ENCODE measurements around a stretch of chr18.

DNA sequence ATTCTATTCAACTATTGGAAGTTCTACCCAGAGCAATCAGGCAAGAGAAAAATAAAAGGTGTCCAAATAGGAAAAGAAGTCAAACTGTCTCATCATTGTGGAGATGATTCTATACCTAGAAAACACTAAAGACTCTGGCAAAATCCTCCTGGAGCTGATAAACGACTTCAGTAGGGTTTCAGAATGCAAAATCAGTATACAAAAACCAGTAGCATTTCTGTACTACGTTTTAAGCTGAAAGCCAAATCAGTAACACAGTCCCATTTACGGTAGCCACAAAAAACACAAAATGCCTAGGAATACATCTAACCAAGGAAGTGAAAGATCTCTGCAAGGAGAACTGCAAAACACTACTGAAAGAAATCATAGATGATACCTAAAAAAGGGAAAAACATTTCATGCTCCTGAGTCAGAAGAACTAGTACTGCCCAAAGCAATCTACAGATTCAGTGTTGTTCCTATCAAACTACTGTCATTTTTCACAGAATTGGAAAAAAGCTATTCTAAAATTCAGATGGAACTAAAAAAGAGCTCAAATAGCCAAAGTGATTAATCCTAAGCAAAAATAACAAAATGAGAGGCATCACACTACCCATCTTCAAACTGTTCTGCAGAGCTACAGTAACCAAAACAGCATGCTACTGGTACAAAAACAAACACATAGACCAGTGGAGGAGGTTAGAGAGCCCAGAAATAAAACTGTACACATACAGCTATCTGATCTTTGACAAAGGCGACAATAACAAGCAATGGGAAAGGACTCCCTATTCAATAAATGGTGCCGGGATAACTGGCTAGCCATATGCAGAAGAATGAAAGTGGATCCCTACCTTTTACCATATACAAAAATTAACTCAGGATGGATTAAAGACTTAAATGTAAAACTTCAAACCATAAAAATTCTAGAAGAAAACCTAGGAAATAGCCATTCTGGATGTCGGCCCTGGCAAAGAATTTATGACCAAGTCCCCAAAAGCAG, 80.2 kb downstream of the SMCHD1 start:
- PRO-cap: no peak
- RAMPAGE, long total RNA, 4 experiments: no peak in any of the 4 experiments

- PRO-cap: no peak
- RAMPAGE, long total RNA, 4 experiments: no peak in any of the 4 experiments
Measured at GRCh38 chr18:2901270-2902144, 54.7 kb downstream of the EMILIN2 start.

- PRO-cap: no peak
- RAMPAGE, long total RNA, 4 experiments: no peak in any of the 4 experiments
Measured at GRCh38 chr18:2913246-2913955, 66.6 kb downstream of the EMILIN2 start.

GRCh38 chr18:2913956-2914671, 67.3 kb downstream of the EMILIN2 start:
- PRO-cap: no peak
- RAMPAGE, long total RNA, 4 experiments: no peak in any of the 4 experiments

DNA sequence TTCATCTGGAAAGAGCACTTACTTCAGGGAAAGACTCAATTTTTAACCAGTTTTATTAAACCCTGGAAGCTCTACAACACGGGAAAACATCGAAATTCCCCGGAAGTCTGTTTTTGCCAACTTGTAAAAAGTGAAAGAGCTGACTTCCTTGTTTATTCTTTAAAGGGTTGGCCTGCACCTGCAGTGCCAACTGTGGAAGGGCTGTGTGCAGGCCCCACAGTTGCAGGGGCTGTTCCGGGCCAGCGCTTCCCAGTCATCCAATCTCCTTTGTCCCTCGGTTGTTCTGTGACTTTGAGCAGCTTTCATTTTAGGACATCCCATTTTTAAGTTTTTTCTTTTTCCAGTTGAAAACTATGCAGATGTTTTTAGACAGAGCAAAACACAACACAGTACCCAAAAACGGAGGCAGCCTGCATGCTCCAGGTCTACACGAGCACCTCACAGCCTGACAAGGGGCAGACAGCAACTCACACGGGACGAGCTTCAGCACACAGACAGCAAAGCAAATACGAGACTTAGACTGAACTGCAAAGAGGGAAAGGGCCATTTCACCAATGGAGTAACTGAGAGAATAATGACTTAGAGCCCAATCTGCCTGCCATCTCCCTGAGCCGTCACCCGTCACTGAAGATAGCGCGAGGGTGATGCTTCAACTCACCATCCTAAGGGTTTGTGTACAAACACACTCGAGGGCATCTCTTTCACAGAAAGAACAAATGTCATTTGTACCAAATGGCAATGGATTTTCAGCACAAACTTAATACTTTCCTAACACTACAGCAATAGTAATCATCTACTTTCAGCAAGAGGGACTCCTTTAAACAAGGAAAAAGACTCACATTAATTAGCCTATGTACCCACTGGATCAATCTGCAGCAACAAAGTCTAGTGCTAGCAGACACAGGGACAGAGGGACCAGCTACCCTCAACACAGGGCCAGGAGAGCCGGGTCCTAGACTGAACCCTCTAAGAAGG, 70.7 kb downstream of the EMILIN2 start:
- PRO-cap: no peak
- RAMPAGE, long total RNA, 4 experiments: no peak in any of the 4 experiments

- PRO-cap: no peak
- RAMPAGE, long total RNA, 4 experiments: no peak in any of the 4 experiments
Measured at GRCh38 chr18:2963059-2963640, 49.8 kb downstream of the LPIN2 start.

- PRO-cap: no peak
- RAMPAGE, long total RNA, 4 experiments: no peak in any of the 4 experiments
Measured at GRCh38 chr18:2970733-2971757, 41.9 kb downstream of the LPIN2 start.

DNA sequence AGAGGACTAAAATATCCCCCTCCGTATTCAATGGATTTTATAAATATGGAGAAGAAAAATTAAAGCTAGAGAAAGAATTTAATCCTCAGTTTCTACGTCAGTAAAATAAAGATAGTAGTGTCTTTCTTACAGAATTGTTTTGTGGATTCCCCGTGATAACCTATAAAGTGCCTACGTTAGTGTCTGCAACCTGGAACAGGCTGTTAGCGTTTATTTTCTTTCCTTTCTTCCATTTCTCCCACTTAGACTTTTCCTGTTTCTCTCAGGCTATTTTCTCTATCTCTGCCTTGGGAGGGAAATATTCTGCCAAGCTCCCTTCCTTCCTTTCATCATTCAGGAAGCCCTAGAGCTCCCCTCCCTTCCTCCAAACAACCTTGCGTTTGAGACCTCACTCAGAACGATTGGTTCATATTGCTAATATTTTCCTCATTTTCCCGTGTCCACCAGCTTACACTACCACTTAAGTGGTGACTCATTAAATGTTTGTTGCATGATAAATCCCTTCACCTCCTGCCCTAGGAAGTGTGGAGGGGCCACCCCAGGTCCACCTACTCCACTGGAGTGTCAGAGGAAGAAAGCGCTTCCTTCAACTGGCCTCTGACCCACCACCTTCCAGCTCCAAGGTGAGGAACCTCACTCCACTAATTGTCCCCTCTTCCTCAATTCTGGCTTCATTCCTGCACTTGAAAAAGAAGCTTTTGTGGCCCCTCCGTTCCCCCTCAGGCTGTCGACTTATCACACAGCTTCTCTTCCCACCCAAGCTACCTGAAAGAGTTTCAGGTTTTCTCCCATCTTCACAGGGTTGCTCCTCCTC, 2.2 kb upstream of the LPIN2 start:
- PRO-cap: no peak
- RAMPAGE, long total RNA, 4 experiments: no peak in any of the 4 experiments

DNA sequence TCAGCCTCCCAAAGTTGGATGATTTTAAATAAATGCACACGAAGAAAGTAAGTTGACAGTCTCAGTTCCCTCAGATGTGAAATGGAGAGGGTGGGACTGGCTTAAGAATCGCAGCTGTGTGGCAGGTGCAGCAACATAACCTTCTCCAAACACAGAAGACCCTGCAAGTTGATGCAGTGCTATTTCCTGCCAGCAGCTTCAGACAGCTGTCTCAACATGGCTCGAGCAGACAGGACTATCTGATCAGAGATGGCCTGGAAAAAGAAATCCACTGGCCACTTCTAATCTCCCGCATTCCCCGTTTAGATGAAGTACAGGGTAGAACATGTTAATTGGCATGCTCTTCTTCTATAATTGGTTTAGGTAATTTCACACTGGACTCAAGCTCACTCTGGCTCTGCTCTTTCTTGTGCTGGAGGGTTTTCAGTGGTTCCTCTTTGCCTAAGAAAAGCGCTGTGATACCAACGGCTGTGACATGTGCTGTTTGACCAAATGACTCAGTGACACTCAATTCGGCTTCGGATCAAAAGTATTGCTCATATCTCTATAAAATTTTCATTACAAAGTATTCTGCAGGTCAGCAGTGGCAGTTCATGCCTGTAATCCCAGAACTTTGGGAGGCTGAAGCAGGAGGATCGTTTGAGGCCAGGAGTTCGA, 40.2 kb downstream of the MYOM1 start:
- PRO-cap: no peak
- RAMPAGE, long total RNA, 4 experiments: no peak in any of the 4 experiments

- PRO-cap: no peak
- RAMPAGE, long total RNA, 4 experiments: no peak in any of the 4 experiments
Measured at GRCh38 chr18:3207572-3208188, 12.1 kb downstream of the MYOM1 start.

GRCh38 chr18:3248572-3249182, 1.1 kb downstream of the MYL12A start:
- PRO-cap: no peak
- RAMPAGE, long total RNA, 4 experiments: no peak in any of the 4 experiments

DNA sequence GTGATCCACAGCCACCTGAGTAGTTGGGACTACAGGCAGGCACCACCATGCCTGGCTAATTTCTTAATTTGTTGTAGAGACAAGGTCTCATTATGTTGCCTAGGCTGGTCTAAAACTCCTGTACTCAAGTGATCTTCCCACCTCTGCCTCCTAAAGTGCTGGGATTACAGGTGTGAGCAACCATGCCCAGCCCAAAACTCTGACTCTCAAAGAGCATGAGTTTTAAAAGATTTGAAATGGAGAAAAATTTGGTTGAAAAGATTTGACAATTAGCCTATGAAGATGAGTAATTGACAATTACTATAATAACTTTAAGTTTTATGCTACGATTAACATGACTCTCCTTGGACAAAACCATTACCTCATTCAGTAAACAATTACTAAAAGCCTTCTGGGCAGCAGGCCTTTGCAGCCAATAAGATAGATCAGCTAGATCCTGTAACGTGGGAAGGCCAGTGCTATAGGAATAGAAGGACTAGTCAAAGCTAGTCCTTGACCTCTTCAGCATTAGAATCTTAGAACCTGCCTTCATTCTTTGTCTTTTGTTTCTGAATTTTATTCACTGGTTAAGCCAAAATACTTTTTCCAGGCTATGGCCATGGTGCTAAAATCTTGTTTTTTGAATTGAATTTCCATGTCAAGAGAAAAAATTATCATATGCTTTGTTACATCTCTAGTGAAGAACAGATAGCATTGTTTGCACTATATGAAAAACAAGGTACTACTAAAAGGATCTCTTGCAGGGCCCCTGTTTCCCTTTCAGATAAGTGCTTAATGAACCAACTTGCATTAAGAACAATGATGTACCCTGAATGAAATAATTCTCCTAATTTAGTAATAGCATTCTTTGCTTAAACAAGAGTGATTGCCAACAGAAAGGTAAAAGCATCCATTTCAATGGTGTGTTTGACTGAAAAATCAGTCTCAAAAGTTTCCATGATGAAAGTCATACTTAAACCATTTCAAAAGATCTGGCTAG, 4.5 kb upstream of the MYL12B start:
- PRO-cap: no peak
- RAMPAGE, long total RNA, 4 experiments: no peak in any of the 4 experiments

GRCh38 chr18:3258091-3258907, 3.6 kb upstream of the MYL12B start:
- PRO-cap: no peak
- RAMPAGE, long total RNA, 4 experiments: no peak in any of the 4 experiments

DNA sequence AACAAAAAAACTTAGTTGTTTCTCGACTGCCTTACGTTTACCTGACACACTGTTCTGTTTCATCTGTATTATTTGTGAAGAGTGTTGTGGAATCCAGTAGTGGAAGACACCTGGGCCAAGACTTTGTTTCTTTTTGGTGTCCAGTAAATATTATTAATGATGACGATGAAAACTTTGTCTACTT, 18.1 kb downstream of the MYL12B start:
- PRO-cap: no peak
- RAMPAGE, long total RNA, 4 experiments: no peak in any of the 4 experiments

DNA sequence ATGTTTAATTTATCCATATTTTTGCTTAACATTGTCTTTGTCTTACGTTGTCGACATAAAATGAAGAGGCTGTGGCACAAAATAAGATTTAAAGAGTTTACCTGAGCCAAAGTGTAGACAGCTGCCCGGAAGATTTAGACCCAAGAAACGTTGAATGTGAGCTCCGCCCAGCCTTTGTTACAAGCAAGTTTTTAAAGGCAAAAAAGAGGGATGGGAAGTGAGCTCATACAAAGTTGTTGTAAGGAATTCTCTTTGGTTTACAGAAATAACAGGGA, 66.8 kb upstream of the TGIF1 start:
- PRO-cap: no peak
- RAMPAGE, long total RNA, 4 experiments: no peak in any of the 4 experiments

- PRO-cap: no peak
- RAMPAGE, long total RNA, 4 experiments: no peak in any of the 4 experiments
Measured at GRCh38 chr18:3411694-3412388, 38.1 kb upstream of the TGIF1 start.

GRCh38 chr18:3440432-3440633, 9.6 kb upstream of the TGIF1 start:
- PRO-cap: no peak
- RAMPAGE, long total RNA, 4 experiments: no peak in any of the 4 experiments

DNA sequence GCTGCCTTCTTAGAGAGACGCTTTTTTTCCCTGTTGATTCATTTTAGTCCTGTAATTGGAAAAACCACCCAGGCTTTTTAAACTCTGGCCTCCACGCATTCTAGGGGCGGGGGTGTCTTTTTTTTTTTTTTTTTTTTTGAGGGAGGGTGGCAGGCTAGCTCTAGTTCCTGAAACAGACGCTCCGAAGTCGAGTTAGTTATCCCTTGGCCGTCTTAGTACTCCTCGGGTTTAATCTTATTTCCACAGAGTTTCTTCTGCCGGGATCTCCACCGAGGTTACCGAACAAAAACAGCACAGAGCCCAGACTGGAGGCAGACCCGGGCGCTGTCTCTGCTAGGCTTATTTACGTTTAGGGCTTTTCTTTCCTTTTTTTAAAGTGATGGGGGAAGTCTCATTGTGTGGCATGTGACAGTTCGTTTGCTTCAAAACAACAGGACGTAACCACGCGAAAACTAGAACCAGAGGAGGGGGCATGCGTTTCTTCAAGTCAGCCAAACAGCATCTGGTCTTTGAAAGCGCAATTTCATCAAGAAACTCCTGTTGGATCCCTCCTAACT, 1.3 kb upstream of the TGIF1 start:
- PRO-cap: bidirectional peak, plus-strand start at position 455 of the sequence, minus-strand start at position 345 of the sequence
- RAMPAGE, long total RNA, 4 experiments: no peak in any of the 4 experiments

GRCh38 chr18:3451379-3451802, 1.4 kb downstream of the TGIF1 start:
- PRO-cap: bidirectional peak, plus-strand start at chr18:3451587, minus-strand start at chr18:3451493
- RAMPAGE, long total RNA, 4 experiments: start-site peak on the plus strand in 1 of 4 experiments, at chr18:3451585-3451687 at its widest, 41 reads per replicate

DNA sequence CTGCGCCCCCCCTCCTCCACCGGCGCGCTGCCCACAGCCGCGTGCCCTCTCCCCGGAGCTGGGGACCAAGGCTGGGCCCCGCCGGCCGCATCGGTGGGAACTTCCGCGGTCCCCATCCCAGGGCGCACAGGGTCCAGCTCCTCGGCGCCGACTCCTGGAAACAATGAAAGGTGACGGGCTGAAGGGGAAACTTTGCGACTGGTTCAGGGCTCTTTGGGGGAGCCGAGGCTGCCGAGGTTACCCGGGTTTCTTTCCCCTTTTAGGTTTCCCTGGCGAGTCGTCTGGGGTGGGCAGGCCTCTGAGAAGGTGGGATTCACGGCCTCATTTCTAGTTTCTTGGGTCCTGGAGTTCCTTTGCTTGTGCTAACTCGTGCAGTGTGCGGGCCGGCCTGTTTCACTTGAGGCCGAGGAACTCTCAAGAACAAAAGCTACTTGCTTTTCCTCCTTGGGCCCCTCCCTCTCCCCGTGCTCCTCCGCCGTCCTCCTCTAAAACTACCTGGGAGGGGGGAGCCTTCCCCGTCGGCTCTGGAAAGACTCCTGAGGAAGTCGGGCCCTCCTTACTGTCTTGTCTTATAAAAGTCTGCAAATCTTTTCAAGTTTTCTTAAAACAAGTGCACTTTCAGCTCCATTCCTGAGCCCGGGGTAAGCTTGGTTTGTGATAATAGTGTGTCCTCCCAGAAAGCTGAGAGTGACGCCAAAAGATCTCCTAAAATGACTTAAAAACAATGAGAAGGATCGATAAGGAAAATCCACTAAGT, 2.4 kb downstream of the TGIF1 start:
- PRO-cap: unidirectional peak, minus-strand start at position 156 of the sequence; unidirectional peak, minus-strand start at position 399 of the sequence
- RAMPAGE, long total RNA, 4 experiments: start-site peak on the minus strand in 1 of 4 experiments, centred at position 141 of the sequence, 12 reads per replicate